Jejunum (tissue), 1 donor: ENCODE measurements around a stretch of chr3.

DNA sequence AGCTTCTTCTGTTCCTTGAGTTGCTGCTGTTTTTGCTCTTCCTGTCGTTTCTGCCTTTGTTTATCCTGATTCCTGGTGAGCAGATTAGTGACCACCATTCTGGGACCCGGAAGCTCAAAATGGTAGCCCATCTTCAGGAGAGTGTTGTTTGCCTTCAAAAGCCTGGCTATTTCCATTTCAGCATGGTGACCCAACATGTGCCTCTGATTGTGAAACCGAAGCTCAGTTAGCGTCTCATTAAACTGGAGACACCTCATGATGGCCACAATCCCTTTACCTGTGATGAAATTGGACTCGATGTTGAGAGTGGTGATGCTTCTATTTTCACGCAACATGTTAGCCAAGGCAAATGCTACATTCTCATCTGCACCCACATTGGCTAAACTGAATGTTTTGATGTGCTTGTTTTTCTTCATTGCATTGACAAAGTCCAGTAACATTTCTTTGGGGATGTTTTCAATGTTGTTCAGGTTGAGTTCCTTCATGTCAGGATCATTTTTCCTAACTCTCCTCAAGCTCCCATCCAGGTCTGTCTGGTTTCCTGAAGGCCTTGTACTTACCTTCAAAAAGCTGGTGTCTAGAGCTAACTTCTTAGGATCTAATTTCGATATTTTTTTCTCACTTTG, 3.2 kb downstream of the LMOD3 start:
- PRO-cap = no peak

DNA sequence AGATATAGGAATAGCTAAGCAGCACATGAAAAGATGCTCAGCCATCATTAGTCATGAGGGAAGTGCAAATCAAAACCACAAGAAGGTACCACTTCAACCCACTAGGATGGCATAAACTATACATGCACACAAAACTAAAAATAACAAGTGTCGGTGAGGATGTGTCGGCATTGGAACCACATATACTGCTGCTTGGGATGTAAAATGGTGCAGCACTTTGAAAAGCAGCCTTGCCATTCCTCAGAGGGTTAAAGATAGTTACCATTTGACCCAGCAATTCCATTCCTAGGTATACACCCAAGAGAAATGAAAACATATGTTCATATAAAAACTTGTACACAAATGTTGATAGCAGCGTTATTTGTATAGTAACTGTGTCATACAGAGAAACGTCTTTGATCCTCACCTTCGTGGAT, 75.9 kb upstream of the LMOD3 start:
- PRO-cap = no peak

GRCh38 chr3:69237559-69237865, 115.1 kb upstream of the LMOD3 start:
- PRO-cap = no peak

GRCh38 chr3:69246604-69246899, 124.2 kb upstream of the LMOD3 start:
- PRO-cap = no peak

DNA sequence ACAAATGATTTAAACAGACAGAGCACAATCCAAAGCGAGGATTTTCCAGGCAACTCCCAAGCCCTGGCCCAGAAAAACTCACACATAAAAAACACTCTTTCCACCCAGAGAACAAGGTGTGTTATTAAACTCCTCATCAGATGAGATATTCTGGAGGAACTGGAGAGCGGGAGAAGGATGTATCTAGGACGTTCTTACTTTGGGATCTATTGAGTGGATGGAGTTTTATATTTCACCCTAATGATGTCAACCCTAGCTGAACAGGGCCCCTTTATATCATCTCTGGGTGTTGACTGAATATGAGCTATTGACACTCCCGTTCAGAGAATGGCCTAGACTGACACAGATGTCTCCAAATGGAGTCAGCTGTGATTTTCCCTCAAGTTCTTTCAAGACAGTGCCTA, 63.9 kb downstream of the FRMD4B start:
- PRO-cap = no peak

DNA sequence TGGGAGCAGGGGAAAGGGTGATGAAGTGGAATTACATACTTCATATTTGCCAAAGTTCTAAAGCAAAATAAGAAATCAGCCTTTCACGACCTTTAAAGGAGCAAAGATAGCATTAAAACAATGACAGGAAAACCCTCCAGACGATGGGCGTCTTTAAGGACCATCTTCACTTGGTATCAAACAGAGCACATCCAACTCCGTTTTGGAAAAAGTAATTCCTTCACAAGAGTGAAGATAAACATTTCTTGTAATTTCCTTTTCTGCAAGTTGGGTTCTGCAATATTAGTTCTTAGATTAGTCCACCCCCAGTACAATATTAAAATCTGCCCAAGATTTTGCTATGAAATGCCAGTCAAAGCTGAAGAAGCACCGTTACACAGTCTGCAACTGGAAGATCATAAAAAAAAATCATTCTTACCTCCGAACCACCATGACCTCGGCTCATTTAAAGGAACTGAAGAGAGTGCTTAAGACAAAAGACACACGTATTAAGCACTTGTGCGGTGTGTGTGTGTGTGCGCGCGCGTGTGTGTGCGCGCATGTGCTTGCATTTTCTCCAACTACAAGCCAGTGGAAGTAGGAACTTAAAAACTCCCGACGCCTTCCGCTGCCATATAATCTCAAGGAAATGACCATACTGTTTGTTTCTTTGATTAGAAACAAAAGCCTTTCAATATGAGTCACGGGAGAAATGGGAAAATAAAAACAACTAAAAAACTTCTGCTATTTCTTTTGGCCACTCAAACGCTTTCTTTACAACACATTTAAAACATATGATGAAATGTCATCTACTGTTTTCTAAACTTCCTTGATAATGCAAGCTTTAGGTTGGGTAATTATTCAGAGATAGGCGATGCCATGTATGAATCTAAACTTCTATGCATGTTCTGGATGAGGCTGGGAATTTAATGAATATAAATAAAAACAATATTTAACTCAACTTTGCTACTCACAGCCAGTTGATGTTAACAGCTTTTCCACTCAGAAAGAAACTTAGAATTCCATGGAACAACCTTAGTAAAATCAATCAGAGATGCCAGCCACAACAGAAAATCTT, 32.4 kb downstream of the FRMD4B start:
- PRO-cap = unidirectional peak, minus-strand start at position 456 of the sequence; unidirectional peak, minus-strand start at position 562 of the sequence

DNA sequence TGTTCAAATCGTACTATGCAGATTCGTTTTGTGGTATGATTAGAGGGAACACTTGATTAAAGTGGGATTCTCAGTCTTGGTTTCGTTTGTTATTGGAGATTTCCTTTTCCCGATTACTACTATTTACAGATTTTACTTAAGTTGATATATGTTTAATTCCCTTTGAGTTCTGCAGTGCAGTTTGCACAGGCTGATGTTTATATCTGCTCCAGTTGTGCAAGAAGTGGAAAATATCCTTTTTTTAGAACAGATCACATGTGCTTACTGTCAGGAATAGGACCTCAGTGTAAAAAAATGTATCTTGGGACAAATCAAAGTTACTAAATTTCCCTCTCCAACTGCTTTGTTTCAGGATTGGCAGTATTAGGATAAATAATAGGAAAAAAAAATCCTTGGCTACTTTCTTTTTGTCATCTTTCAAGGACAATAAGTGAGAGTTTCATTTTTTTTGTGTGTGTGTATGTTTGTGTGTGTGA, 6.8 kb downstream of the MITF start:
- PRO-cap = no peak

DNA sequence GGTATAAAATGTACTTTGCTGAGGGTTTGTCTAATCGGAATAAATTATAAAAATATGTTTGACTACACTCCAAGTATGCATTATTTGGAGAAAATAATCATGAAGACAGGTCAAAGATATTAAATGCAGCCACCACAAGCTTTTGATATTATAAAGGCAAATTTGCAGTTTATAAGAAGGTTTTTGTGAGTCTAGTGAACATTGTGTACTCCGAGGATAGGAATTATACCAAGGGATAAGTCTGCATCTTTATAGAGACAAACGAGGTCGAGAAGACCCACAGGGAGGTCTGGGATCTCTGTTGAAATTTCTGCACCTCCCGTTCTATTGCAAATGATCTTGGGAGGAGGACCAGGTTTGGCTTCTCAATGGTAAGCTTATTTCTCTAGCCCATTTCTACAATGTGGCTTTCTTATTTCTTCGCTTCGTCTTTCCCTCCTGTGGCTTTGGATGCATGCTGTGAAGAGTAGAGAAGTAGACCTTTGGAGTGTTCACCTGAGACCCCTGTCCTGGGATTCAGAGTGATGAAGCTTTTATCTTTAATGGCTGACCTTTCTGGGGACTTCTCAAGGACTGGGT, 7.4 kb downstream of the MITF start:
- PRO-cap = no peak

DNA sequence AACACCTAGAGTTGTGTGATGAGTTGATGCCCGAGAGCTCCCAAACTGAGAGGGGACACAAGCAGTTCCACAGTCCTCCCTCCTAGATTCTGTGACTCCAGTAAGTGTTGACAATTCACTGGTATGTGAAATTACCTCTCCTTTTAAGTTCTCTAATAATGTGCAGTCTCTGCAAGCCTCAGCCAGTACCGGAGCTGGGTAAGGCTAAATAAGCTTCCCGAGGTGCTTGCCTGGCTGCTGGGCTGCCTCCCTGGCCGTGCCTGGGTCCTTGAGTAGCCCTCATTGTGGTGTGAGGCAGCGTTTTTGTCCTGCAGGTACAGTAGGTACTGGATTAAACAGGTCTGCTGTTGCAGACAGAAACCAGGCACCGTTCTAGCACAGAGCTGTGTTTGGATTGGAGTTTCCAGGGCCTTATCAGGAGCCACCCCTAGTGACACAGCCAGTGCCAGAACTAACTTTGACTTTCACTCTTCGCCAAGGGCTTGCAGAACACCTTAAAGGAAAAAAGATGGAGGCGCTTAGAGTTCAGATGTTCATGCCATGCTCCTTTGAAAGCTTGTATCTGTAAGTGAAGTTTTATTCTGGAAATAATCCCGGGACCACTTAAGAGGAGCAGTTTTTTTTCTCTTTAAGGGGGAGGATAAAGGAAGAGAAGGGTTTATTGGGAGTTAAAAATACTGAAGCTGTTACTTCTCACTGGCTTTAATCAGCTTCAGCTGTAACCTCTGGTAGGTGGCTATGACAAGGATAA, 126.7 kb downstream of the MITF start:
- PRO-cap = no peak

DNA sequence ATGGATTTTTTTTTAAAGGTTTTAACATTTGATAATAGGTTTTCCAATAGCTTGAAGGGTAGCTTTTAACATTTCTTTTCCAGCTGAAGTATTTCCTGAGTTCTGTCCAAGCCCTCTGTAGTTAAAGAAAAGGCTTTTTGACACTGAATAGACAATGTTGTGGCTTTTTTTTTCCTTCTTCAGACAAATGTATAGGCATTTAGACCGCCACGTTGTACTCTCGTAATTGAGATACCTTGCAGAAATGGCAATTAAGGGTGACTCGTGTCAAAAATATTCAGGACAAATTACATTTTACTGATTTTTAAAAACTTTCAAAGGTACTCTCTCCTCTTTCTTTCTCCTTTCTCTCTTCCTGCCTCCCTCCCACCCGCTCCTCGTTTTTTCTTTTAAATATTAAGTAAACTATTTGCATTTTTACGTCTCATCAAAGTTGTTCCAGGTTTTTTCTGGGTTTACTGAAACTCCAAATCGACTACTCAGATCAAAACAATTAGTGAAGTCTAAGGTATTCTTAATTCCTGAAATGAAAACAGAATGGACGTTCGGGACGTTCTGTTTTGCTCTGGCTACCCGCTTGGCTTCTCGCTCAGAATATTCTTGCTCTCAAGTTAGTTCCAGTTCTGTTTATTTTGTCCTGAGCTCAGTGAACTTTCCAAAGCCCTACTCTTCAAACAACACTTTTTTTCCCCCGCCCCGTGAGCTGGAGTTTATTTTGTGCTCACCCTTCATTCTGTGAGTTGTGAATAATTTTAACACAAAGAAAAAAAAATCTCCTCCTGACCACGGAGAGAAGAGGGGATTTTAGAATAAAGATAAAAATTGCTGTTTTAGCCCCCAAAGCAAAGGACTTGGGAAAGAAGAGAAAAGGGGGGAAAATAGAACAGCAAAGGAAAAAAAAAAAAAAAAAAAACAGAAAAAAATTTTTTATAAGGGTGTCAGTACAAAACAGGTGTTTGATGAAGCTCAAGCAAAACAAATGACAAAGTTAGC, 240.4 kb downstream of the MDFIC2 start:
- PRO-cap = no peak

- PRO-cap = no peak
Observed at GRCh38 chr3:70984161-70984980, 599.2 kb downstream of the FOXP1 start.

DNA sequence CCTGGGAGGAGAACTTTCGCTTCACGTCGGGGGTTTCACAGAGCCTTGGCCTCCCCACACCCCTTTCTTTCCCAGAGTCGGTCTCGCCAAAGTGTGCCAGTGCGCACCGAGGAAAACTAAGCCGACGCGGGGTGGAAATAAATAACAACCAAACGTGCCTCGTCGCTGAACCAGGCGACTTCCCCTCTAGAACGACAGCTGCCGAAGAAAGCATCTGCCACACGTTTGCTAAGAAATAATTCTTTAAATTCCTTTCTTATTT, 518.1 kb downstream of the FOXP1 start:
- PRO-cap = no peak

- PRO-cap = bidirectional peak, plus-strand start at chr3:71130040, minus-strand start at chr3:71130002
Observed at GRCh38 chr3:71129458-71130410, 453.8 kb downstream of the FOXP1 start.

GRCh38 chr3:71247060-71248043, 336.2 kb downstream of the FOXP1 start:
- PRO-cap = no peak

- PRO-cap = no peak
Observed at GRCh38 chr3:71423097-71424031, 160.2 kb downstream of the FOXP1 start.

DNA sequence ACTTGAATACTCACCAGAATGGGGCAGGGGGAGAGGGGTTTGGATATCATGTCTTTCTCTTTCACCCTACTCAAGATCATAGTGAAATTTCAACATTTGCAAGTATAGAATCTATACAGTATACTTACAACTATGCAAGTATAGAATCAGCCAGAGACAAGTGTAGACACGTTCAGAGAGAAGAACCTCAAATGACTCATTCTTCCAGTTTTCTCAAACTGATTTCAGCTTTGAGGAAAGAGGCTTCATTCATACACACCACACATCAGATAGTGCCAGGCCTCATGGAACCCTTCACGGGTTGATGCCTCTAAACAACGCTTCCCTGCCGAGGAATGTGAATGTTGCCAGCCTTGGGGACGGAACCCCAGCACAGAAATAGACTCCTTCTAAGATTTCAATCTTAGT, 135.8 kb downstream of the FOXP1 start:
- PRO-cap = no peak

DNA sequence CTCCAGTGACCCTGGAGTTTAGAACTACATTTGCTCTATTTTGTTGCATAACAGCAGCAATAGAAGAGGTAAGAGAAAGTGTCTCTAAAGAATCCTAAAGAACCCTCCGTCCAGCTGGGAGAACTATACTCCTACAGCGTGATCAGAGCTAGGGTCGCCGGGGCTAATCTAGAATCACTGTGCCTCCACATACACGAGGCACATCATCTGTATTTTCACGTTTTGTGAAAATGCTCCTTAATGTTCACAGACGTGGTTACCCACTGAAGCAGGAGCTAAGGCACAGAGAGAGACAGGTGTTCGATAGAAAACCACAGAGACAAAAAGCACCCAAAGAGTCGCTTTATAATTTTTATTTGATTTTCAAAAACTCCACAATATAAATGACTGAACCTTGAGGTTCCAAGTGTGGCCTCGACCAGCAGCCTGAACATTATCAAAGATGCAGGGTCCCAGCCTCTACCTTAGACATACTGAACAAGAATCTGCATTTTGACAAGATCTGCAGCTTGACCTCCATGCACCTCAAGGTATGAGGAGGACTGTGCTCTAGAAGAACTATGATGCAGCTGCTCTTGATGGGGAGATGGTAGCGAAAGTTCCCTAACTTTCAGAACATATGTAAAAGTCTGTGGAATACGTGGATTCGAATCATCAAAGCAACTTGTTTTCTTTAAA, 129.3 kb downstream of the FOXP1 start:
- PRO-cap = no peak

DNA sequence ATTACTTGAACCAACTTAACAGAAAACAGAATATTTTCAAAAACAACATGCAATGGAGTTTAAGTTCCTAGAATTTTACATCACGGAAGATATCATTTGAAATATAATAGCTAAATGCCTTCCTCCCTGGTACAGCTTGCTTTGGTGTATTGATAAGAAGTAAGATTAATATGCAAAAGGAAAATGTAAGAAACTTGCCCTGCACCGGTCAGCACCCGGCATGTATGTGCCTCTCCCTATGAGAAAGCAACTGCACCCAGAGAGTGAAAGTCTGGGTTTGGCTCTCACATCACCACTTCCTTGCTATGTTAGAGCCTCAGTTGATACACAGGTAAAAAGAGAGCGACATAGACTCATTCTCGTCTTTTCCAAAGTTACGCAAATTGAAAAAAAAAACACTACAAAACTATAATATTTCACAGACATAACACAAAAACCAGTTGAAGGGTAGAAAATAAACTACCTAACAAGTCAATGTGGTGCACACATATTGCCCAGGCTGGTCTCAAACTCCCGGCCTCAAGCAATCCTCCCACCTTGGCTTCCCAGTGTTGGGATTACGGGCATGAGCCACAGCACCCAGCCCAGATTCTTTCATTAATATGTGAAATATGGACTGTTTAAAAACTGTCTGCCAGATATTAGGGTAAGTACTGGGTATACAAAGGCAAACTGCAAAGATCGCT, 96.6 kb downstream of the FOXP1 start:
- PRO-cap = no peak

DNA sequence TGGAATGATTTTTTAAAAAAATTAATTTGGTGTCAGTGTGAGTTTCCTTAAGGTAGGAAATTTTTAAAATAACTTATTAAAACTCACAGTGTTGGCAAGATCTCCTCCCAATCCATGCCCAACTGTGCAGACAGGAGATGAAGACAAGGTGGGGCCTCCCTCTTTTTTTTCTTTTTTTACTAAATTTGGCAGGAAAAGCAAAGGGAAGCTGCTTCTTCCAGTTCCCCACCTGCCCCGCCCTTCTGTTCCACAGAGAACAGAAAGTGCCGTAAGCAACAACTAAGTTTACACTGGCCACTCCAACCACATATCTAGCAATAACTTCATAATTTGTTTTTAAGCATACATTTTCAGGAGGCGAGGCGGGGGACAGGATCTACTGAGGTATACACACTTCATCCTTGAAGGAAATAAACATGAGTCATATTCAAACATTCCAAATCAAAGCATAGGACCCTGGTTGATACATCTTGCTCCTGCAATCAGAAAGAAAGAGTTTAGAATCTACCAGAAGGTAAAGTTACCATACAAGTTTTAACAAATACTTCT, 50.9 kb downstream of the FOXP1 start:
- PRO-cap = no peak

- PRO-cap = no peak
Observed at GRCh38 chr3:71689833-71690600, 35.2 kb downstream of the EIF4E3 start.